Skin of body (tissue), 2 donors: ENCODE data around the genes CCDC28B, MARCKSL1 and KIAA1522.

- RAMPAGE, long total RNA: no peak
Observed at GRCh38 chr1:31903786-31903998, 34.5 kb downstream of the PTP4A2 start.

- RAMPAGE, long total RNA: no peak
Observed at GRCh38 chr1:32014821-32014930, 1.0 kb downstream of the KHDRBS1 start.

DNA sequence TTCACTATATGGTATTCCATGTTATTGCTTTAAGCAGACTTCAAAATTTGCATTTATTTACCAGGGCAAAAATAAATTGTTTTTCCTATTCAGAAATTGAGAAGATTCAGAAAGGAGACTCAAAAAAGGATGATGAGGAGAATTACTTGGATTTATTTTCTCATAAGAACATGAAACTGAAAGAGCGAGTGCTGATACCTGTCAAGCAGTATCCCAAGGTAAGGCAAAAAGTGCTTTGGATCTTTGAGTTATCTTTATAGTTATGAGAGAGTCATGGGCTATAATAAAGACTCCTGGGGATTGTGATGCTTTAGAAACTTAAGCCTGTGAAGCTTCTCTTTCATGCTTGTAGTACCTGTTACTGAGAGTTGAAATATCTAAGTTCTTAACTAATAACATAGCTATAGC, 16.5 kb downstream of the KHDRBS1 start:
- RAMPAGE, long total RNA: no peak

GRCh38 chr1:32043944-32044888, 28.5 kb upstream of the TMEM39B start:
- RAMPAGE, long total RNA: no peak

DNA sequence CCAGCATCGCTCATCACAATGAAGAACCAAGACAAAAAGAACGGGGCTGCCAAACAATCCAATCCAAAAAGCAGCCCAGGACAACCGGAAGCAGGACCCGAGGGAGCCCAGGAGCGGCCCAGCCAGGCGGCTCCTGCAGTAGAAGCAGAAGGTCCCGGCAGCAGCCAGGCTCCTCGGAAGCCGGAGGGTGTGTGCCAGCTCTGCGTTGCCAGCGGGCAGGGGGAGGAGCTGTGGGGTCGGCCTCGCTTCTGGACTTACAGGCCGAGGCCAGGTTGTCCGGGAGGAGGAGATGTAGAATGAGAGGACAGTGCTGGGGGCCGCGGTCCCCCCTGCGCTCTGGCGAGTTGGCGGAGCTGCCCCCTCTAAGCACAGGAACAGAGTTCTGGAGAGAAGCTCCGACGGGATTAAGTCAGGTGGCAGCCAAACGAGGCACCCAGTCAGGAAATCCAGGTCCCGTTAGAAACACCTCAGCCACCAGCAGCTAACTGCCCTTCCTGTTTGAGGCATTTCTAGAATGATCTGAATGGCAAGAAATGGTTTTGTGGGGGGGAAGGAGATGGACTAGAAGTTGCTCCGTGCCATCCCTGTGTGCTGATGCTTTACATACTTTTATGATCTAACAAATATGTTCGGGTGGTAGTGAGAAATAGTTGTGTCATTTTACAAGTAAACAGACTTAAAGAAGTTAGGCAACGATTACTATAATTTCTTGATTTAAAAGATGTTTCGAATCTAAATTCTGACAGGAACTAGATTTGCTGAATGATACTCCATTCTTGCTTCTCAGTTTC, 1.0 kb downstream of the TXLNA start:
- RAMPAGE, long total RNA: no peak

DNA sequence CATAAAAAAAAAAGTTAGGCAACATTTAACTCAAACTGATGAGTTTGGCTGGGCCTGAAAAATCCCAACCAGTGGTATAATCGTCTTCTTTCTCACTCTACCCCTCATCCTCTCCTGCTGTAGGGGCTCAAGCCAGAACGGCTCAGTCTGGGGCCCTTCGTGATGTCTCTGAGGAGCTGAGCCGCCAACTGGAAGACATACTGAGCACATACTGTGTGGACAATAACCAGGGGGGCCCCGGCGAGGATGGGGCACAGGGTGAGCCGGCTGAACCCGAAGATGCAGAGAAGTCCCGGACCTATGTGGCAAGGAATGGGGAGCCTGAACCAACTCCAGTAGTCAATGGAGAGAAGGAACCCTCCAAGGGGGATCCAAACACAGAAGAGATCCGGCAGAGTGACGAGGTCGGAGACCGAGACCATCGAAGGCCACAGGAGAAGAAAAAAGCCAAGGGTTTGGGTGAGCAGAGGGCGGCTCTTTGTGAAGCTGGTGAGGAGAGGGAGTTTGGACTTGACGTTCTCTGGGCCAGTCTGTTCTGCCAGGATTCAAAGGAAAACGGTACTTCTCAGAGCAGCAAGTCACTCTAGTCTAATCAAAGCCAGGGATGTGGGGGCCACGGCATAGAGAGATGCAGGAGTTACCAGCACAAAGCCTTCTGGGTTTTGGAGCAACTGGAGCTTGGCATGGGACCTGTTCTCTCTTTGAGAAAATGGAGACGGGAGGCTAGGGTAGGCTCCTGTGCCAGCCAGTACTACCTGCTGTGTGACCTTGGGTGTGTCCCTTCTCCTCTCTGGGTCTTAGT, 1.8 kb downstream of the TXLNA start:
- RAMPAGE, long total RNA: no peak

- RAMPAGE, long total RNA: no peak
Observed at GRCh38 chr1:32198925-32199539, 1.4 kb upstream of the CCDC28B start.

GRCh38 chr1:32200086-32200928, at the start of gene CCDC28B:
Gene CCDC28B (plus strand): TSS chr1:32200595.
- RAMPAGE, long total RNA: no peak

DNA sequence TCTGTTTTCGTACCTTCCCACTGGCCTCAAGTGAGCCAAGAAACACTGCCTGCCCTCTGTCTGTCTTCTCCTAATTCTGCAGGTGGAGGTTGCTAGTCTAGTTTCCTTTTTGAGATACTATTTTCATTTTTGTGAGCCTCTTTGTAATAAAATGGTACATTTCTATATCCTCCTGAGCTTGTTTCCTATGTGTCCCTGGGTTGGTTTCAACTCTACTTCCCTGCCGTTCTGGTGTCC, 2.7 kb downstream of the MARCKSL1 start:
- RAMPAGE, long total RNA: no peak

- RAMPAGE, long total RNA: no peak
Observed at GRCh38 chr1:32335782-32336672, at the start of gene MARCKSL1. Gene MARCKSL1 (minus strand): TSS chr1:32336233.

- RAMPAGE, long total RNA: no peak
Observed at GRCh38 chr1:32353705-32354544, 8.4 kb downstream of the FAM229A start.

GRCh38 chr1:32361395-32361808, 883 bp downstream of the FAM229A start:
- RAMPAGE, long total RNA: no peak

- RAMPAGE, long total RNA: no peak
Observed at GRCh38 chr1:32652495-32653413, 1.7 kb downstream of the RBBP4 start.

- RAMPAGE, long total RNA: no peak
Observed at GRCh38 chr1:32657394-32657984, 6.5 kb downstream of the RBBP4 start.

- RAMPAGE, long total RNA: no peak
Observed at GRCh38 chr1:32701278-32702161, 1.1 kb downstream of the SYNC start.

DNA sequence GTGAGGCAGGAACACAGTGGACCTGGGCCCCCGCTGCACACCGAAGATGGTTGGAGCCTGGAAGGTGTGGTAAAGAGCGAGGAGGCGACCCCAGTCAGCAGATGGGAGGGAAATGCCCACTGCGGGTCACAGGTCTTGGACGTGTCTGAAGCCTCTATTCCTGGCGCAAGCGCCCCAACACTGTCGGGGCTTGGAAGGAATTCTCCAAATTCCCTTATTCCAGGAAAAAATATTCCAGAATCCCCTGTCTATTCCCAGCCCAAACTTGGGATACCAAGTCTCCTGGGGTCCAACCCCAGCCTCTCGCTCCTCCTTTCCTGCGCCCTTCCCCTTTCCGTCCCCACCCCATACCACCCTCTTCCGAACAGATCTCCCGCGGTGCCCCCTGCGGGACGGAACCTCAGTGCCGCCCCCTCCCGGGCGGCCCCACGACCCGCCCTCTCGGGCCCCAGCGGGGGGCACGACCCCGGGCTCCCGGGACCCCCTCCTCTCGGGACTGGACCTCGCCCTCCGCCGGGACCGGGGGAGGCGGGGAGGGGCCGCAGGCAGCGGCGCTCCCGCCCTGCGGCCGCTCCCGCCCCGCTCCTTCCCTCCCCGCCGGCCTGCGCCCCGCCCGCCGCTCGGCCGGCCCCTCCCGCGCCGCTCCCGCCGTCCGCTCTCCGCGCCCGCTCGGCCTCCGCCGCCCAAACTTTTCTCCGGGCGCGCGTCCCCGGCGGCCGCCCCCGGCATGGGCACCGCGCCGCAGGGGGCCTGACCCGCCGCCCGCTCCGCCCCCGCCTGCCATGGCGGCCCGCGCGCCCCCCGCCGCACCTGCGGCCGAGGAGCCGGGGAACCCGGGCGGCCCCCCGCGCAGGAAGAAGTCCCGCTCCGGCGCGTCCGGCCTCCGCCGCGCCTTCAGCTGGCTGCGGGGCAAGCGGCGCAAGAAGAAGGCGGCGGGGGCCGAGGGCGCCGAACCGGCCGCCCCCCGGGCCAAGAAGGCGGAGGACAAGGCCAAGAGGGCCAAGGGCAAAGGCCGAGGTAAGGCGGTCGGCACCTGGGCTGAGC, at the start of gene KIAA1522:
Gene KIAA1522, plus strand, starts transcription at position 658 of the 1,044 bp plus-strand sequence.
- RAMPAGE, long total RNA: no peak

GRCh38 chr1:32755665-32756441, 14.2 kb downstream of the KIAA1522 start:
- RAMPAGE, long total RNA: no peak

DNA sequence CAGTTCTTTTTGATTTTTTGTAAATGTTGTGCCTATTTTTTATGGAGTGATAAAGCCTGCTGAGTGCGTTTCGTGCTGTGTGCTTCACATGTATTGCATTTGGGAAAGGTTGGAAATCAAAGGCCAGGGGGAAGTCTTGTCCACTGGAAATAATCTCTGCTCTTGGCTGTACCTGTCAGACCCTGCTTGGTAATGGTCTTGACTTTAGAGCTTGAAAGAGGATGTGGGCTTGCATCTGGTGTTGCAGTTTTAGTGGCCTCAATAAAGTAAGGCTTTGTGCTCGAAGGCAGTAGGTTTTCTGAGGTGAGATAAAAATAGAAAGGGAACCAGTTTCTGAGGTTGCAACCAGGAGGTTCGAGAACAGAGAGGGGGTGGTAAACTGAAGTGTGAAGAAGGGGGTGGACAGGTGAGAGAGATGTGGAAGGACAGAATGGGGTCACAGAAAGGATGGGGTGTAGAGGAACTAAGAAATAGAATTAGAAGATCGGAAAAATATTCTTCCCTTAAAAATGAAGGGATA, 1.4 kb downstream of the S100PBP start:
- RAMPAGE, long total RNA: no peak

DNA sequence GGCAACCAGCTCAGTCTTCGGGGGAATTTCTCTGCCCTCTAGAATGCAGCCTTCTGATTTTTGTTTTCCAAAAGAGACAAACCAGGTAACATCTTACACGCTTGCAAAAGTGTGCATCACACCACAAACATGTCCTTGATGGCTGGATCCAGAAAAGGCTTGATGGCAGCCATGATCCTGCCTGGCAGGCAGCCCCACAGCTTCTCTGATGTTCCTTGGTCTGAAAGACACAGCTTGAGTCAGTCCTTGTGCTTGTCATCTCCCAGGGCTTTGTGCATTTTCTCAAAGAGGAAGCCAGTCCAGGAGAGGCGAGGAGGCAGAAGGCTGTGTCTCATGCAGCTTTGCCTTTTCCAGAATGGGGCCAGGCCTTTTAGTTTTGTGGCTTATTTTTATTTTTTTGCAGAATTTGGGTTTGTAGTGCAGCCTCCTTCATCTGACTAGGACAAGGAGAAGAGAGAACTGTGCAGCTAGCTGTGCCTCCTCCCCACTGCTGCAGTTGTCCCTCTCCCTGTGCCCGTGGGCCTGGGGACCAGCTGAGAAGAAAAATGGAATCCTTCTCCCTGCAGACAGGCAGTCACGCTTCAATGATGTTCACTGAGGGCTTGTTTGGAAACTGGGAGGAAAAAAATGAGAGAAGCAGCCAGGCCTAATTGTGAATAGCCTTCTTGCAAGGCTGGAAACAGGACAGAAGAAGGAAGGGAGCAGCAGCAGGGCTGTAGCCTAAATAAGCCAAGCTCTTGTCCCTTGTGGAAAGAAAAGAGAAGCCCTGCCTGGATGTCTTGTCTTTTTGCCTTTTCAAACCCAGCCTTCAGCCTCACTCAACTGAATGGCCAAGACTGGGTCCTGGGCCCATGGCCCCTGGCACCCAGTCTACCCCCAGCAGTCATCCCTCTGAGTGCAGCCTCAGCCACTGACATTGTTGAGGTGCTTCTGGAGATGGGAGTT, 7.3 kb downstream of the FNDC5 start:
- RAMPAGE, long total RNA: no peak

GRCh38 chr1:32992983-32993581, 28.5 kb upstream of the RNF19B start:
- RAMPAGE, long total RNA: no peak